ENCODE measurements around a stretch of chr22.

- RRBS = no CpG with 5 or more reads among the region's 1 CpG
These were observed 75.8 kb downstream of the DEPDC5 start for GRCh38 chr22:31829585-31830029.

DNA sequence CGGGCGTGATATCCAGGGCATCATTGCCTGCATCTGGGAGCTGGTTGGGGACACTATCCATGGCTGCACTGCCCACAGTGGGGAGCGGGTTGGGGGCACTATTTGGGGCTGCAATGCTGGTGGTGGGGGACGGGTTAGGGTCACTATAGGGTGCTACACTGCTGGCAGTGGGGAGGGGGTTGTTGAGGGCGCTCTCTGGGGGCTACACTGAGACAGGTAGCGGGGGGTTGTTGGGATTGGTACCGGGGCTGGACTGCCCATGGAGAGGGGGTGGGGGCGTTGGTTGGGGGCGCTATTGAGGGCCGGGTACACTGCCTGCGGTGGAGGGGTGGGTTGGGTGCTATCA lies 763 bp upstream of the RFPL2 start:
- RRBS = 20% methylated on average over 4 of the region's 11 CpGs

- RRBS = no CpG with 5 or more reads among the region's 3 CpGs
These were observed 21.5 kb upstream of the RFPL2 start for GRCh38 chr22:32226400-32226735.

- RRBS = 85% methylated on average over 3 of the region's 11 CpGs
These were observed 22.3 kb downstream of the SLC5A4 start for GRCh38 chr22:32232817-32233301.

GRCh38 chr22:32423461-32424021 lies 11.5 kb upstream of the RTCB start:
- RRBS = no CpG with 5 or more reads among the region's 2 CpGs

DNA sequence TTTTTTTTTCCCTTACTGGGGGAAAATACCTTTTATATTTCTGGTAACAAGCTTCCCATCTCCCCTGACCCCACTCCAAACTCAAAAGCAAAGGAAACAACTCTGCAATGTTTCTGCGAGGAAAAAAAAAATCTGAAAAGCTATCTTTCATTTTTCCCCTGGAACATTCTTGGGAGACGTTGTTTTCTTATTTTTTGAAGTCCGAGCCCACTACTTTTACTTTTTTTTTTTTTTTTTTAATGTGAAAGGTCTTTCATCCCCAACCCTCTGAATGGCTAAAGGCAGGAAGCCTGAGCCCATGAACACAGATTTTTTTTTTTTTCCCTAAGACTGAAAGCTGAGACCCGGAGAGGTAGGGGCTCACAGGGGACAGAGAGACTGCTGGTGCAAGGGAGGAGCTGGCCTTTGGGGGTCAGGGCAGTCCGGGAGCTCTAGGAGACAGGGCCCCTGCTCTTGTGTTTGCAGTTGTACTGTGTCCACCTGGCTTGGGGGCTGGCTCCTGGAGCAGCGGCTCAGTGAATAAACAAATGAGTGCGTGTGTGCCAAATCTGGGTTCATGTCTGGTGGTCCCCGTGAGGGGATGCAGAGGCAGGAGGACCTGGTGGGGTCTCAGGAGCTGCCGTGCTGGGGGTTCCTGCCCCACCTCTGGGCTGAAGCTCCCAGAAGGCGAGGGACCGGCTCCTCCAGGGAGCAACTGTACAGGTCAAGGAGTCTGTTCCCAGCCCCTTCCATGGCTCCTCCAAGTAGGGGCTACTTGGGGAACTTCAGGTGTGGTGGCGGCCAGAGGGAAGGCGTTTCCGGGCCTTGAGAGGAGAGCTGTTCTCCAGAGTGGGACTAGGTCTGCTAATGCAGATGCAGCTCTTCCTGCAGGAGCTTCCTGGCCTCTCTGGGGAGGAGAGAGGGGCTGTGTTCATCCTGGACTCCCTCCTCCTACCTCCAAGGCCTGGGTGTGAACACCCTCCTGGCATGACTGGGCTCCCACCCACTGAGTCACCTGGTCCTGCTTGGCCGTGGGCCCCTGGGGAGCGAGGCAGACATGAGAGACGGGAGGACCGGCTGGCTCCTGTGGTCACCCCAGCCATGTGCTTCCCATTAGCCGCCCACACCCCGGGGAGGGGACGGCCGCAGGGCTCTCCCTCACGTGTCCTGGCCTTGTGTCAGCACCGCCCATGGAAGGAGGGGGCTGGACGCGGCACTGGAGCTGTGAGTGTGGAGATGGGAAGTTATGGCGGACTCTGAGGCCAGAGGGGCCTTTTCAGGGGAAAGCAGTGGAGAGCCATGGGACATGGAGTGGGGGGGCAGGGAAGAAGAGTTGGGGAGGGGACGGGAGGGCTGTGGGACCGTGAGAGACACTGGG lies 57.6 kb downstream of the FBXO7 start:
- RRBS = 21% methylated on average over 9 of the region's 29 CpGs

- RRBS = no CpG with 5 or more reads among the region's 27 CpGs
These were observed 129.3 kb downstream of the FBXO7 start for GRCh38 chr22:32603483-32604665.

DNA sequence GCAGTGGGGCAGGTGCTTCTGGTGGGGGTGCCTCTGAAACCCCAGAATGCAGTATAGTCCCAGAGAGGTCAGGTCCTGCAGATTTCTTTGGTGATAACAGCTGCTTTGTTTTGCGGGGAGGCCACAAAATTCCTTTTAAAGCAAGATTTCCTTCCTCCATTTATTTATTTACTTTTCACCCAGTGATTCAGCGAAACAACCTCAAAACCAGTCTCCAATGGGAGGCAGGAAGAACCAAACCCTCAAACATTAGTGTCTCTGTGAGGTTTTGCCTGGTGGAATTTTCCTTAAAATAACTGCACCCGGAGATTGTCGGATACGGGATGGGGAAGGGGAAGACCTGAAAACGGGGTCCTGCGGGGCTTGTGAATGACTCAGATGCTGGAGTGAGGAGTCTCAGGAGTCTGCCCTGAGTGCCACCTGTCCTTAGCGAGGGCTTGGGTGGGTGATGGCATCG lies 39.9 kb upstream of the TIMP3 start:
- RRBS = no CpG with 5 or more reads among the region's 9 CpGs

DNA sequence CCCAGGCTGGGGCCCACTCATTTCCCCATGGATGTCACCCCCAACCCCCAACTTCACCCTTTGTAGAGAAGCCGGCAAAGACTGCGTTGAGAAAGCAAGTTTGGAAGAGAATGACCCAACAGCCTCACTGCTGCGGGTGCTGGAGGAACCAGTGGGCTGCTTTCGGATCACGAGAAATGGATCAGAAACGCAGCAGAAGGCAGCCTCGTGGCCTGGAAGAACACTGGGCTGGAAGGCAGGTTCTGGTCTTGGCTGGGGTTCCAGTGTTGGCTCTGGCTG lies 37.2 kb upstream of the TIMP3 start:
- RRBS = no CpG with 5 or more reads among the region's 7 CpGs

GRCh38 chr22:32811958-32812941 lies 10.7 kb downstream of the TIMP3 start:
- RRBS = no CpG with 5 or more reads among the region's 4 CpGs

DNA sequence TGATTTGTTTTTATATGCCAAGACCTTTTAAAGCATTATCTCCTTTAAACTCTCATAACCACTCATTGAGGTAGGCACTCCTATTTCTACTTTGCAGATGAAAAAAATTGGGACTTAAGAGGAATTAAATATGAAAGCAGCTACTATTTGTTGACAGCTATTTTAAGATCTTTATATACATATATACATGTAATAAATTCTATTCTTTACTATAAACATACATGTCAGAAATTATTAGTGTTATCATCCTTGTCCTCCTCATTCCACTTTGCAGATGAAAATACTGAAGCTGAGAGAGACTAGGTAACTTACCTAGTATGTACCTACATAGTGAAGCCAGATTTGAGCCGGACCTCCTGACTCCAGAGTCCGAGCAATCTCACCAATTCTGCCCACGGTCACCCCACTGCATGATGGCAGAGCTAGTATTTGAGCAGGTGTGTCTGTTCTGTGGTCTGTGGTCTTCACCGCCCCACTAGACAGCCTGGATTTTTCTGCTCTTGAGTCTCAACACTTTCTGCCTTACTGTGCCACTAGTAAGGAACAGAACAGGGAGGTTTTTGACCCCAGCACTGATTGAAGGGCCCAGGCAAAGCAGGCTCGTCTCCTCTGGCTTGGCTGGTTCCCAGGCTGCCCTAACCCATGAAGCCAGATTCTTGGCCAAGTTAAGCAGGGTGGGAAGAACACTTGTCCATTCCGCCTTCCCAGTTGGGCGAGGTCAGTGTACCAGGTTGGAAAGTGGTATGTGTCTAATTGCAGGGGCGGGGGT lies 14.1 kb downstream of the TIMP3 start:
- RRBS = no CpG with 5 or more reads among the region's 8 CpGs

GRCh38 chr22:32846377-32847179 lies 45.1 kb downstream of the TIMP3 start:
- RRBS = no CpG with 5 or more reads among the region's 5 CpGs

- RRBS = no CpG with 5 or more reads among the region's 21 CpGs
These were observed 79.6 kb downstream of the TIMP3 start for GRCh38 chr22:32880919-32881730.

DNA sequence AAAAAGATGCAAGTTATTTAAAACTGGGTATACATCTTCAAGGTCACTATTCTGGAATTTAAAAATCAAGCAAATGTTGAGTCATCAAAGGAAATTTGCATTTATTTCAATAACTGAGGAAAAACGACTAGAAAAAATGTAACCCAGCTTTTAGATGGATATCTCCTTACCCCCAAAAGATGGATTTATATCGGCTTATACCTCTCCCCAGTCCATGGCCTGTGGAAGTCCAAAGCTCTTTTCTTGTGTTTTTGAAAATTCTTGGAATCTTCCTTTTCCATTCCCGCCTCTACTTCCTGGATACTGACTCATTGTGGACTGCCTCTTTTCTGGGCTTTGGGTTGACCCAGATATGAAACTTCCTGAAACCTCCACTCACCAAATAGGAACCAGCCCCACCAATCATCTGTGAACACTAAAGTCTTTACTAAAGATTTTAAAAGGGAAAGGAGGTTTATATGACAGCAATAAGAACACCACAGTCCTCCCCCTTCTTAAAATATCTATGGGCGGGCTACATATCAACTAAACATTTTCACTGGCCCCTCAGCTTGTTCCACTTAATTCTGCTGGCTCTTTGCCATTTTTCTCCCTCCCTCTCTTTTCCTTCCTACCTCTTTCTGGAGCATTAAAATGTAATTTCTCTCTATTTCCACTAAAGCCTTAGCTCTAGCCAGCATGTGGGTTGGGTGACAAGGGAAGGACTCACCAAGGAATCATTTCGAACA lies 163.4 kb upstream of the SYN3 start:
- RRBS = no CpG with 5 or more reads among the region's 5 CpGs

DNA sequence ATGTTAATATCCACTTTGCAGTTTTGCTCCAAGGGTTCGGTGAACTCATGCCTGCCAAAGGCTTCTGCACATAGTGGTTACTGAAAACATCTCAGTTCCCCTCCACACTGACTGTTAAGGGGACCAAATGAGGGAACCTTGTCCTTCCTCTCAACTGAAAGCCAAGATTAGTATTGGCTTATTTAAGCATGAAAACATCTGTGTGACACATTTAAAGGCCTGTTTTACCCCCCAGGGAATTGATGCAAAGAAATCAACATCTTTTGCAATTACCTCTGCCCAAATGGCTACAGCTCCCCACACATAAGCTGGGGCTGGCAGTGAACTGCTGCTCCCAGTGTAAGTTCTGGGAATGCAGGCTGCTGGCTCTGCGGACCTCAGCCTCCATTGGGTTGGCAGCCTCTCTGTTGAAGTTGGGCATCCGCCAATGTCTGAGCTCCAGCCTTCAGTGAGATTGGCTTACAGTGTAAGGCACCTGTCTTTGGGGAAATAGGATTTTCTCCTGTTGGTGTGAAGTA lies 213.3 kb upstream of the SYN3 start:
- RRBS = no CpG with 5 or more reads among the region's 3 CpGs

DNA sequence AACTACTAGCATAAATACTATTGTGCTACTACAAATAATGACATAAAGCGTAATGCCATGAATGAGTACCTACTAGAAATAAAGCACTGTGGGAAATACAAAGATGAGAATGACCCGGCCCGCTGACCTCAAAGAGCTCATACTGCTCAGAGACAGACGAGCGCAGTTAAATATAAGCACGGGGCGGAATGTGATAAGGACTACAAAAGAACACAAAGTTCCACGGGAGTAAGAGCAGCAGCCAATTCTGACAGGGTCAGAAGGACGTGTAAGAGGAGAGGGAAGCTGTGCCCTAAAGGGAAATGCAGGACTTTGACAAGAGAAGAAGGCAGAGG lies 314.7 kb downstream of the LARGE1 start:
- RRBS = no CpG with 5 or more reads among the region's 9 CpGs

GRCh38 chr22:33823430-33824128 lies 96.7 kb downstream of the LARGE1 start:
- RRBS = no CpG with 5 or more reads among the region's 9 CpGs

DNA sequence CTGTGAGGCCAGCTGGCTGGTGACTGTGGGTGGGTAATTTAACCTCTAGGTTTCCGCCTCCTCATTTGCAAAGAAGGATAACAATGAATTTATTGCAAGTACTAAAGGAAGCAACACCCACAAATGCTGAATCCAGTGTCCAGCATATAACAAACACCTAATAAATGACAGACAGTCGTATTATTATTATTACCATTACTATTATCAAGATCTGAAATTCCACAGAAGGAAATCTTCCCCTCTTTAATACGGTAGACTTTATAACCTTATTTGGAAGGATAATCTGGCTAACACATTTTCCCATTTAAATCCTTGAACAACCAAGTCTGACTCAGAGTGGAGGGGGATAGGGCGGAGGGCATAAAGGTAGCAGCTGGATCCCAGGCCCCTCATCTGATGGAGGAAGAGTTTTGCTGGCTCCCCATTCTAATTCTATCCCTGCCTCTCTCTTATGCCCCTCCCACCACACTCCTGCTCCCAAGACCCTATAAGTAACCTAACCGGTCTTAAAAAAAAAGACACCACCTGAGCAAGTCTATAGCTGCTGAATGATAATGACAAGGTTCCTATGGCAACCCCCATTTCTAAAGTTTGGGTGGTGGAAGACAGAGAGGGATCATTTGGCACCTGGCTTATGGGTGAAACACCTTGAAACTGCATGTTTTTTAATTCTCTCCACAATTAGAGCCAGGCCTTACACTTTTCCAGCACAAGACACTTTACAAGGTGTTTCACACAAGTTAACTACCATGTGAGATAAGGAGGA lies 69.7 kb downstream of the LARGE1 start:
- RRBS = no CpG with 5 or more reads among the region's 5 CpGs

DNA sequence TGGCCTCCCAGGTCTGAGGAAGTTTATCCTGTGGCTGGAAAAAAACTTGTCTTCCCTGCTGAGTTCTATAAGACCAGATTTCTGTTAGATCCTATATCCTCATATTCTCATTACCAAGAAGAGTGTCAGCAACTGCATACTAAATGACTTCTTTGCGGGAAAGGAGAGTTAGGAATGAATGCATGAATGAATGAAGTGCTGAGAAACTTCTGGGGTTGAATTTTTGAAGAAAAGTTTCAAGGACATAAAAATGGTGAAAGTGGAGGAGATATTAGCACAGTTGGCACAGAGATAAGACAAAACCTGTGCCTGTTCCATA lies 290.4 kb upstream of the ISX start:
- RRBS = no CpG with 5 or more reads among the region's 1 CpG

DNA sequence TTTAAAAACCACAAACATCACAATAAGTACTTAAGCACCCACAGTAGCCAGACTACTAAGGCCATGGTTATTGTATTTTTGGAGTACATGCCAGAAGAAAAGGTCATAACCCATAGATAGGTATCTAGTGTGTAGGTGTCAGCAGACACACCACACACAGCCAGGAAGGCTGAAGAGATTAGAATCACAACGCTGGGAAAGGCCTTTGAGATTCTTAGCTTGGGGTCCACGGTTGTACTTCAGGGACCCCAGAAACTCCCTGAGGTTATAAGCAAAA lies 966 bp upstream of the TOM1 start:
- RRBS = no CpG with 5 or more reads among the region's 2 CpGs